Esophagus muscularis mucosa (tissue), 4 donors: ENCODE measurements around the gene TBC1D14.

GRCh38 chr4:6692800-6693183 is 886 bp upstream of the S100P start:
- PRO-cap = no peak
- RAMPAGE, long total RNA, 4 experiments = no peak in any of the 4 experiments

- PRO-cap = no peak
- RAMPAGE, long total RNA, 4 experiments = no peak in any of the 4 experiments
Measured at GRCh38 chr4:6749997-6750664, 32.4 kb upstream of the KIAA0232 start.

DNA sequence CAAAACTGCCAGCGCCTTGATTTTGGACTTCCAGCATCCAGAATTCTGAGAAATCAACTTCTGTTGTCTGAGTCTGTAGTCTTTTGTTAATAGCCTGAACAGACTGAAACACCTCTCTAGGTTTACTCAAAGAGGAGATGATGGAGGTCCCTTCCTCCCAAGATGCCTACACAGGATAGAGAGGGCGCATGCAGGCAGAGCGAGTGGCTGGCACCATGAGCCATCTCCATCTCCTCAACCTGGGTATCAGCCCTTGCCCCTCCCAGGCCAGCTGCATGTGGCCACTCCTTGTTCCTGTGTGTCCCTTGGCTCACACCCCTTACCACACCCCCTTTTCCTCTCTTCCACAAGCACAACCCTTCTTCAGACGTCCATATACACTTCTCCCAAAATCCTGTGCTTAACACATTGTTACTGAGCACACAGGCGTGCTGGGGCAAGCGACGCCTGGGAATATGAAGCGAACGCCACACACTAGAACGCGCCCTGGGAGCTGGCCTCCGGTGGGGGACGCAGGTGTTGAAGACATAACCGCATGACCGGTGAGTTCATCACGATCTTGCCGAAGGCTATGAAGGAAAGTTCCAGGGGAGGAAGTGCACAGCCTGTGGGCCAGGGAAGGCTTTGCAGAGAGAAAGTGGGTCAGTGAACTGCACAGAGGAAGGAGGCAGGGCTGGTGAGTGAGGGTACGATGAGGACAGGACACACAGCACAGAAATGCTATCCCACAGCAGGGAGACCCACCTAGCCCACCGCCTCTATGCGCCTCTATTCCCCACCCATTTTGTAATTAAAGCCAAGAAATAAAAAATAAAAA is 19.1 kb upstream of the KIAA0232 start:
- PRO-cap = no peak
- RAMPAGE, long total RNA, 4 experiments = no peak in any of the 4 experiments

- PRO-cap = no peak
- RAMPAGE, long total RNA, 4 experiments = no peak in any of the 4 experiments
Measured at GRCh38 chr4:6887792-6888430, 21.7 kb upstream of the TBC1D14 start.

DNA sequence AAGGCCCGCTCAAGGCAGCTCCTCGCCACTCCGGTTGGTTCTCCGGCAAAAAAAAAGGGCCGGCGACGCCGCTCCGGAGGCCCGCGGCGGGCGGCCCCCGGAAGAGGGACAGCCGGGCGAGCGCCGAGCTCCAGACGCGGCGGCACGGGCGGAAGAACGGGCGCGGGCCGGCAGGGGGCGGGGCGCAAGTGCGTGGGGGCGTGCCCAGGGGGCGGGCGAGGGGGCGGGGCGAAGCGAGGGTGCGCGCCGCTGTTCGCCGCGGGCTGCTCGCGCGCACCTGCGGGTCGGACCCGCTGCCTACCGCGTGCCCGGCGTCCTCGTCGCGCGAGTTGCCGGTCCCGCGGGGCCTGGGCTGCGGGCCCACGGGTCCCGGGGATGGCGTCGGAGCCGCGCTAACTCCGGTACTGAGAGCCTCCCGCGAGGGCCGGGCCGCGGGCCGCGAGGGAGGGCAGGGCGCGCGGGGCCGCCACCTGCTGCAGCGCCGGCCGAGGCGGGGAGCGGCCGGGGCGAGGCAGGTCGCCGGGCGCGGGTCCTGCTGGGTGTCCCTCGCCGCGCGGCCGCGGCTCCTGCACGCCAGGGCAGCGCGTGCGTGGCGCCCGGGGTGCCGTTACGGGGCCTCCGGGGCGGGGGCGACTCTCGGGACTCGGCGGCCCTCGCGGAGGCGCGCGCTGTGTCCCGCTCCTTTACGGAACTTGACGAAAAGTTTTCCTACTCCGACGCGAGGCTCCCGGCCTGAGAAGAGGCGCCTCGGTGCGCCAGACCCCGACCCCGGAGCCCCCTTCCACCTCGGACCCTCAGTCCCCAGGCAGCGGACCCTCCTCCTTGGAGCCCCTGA is at the start of gene TBC1D14:
TSS of gene TBC1D14 (plus strand) at position 276 of the 835 bp plus-strand sequence.
- PRO-cap = bidirectional peak, plus-strand start at position 276 of the sequence, minus-strand start at position 146 of the sequence; bidirectional peak, plus-strand start at position 711 of the sequence, minus-strand start at position 562 of the sequence
- RAMPAGE, long total RNA, 4 experiments = start-site peak on the plus strand in 4 of 4 experiments, centred at positions 273 to 303 of the sequence, 38 to 75 reads per replicate

DNA sequence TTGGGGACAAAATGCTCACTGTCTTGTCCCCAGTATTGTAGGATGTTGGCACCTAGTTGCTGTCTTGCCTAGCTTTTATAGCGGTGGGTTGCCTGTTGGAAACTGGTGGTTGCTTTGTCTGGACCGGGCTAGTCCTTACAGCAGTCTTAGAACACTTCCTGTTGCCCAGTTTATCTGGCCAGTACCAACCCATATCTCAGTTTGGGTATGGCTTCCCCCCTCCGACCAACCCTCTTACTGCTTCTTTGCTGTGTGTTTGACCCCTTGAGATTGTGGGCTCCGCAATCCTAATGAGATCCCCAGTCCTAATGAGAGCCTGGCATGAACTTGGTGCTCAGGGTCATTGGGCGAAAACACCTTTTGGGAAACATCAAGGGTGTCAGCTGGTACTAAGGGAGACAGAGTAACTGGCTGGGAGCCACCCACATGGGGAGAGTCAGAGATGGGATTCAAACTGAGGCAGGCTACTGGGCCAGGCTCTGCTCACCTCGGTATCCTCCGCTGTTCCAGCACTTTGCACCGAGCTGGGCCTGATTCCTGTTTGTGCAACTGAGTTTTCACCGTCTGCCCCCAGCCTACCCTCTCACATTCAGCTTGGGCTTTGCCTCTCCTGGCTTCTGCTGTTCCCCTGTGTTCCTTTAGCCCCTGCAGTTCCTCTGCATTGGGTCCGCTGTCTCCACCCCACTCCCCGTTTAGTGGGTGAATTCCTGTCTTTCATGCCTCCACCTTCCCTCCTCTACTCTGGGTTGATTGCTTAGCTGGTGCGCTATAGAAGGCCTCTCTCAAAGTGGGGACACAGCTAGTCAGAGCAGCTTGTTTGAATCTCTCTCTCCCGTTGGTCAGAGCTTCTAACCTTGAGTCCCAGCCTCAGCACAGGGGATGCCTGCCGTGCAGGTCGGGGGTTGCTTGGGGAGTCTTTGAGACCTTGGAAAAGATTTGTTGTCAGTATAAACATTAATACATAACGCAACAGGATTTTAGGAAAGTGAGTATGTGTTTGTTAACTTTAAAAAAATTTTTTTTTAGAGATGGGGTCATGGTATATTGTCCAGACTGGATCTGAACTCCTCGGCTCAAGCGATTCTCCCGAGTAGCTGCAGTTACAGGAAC is 1.7 kb downstream of the TBC1D14 start:
- PRO-cap = bidirectional peak, plus-strand start at position 433 of the sequence, minus-strand start at position 272 of the sequence
- RAMPAGE, long total RNA, 4 experiments = no peak in any of the 4 experiments

DNA sequence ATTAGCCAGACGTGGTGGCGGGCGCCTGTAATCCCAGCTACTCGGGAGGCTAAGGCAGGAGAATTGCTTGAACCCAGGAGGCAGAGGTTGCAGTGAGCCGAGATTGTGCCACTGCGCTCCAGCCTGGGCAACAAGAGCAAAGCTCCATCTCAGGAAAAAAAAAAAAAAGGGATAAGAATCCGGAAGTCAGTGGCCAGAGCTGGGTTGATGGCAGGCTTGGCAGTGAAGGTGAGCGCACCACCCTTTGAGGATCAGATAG is 6.3 kb downstream of the TBC1D14 start:
- PRO-cap = no peak
- RAMPAGE, long total RNA, 4 experiments = no peak in any of the 4 experiments

- PRO-cap = no peak
- RAMPAGE, long total RNA, 4 experiments = no peak in any of the 4 experiments
Measured at GRCh38 chr4:6947563-6948271, 38.1 kb downstream of the TBC1D14 start.

DNA sequence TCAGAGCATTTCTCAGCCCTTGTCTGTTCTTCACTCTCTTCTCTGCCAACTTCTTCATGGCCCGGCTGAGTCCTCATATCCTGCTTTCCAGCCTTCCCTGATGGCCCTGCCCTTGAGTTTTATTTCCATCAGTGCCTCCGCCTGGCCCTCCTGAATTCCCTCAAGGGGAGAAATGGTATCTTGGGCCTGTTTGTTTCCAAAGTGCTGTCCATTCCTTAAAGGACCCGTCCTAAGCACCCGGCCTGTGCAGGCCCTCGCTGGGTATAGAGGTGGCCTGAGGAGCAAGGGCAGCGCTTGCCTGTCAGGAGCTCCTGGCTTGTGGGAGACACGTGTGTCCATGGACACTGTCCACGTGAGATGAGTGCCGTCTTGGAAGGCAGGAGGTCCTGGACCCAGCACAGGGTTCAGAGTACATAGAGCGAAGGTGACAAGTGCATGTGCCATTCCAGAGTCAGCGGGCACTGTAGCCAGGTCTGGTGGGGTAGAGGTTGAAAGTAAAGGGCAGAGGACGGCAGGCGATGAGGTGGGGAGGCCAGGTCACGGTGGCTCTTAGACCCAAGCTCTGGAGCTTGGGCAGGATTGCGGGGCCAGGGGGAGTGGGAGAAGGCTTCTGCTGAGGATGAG is 28.1 kb downstream of the CCDC96 start:
- PRO-cap = no peak
- RAMPAGE, long total RNA, 4 experiments = no peak in any of the 4 experiments

DNA sequence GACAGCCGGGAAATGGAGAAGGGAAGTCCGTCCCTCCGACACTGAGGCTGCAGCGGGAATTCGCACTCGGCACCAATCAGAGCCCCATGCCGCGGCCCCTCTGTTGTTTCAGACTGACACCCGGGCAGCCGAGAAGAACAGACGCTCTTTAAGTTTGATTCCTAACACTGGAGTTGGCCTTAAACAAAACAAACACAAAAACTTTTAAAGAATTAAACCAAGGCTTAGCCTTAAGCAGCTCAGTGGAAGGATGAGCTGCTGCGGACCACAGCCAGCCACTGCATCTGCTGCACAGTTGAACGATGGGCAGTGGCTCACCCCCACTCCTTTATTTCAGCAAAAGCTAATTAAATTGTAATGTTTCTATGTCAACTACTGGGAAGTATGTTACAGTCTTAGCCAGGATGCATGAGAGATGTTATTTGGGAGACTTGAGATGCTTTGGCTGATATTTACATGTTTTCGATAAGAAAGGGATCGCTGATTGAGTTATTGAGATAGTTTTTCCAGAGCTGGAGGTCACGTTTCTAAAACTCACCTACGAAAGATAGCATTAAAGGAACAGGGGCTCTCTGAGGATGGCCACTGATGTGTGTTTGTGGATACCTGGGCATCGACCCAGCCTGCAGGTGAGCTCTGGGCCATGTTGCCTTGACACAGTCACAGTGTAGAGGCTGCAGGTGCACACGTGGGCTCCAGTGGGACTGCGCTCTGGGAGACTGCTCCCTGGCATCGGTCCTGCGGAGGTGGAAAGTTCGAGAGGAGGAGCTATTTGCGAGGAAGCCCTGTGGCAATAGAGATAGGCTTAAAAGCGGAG is 12.2 kb downstream of the CCDC96 start:
- PRO-cap = no peak
- RAMPAGE, long total RNA, 4 experiments = no peak in any of the 4 experiments

GRCh38 chr4:7045892-7046256 is 2.7 kb downstream of the TADA2B start:
- PRO-cap = no peak
- RAMPAGE, long total RNA, 4 experiments = no peak in any of the 4 experiments

- PRO-cap = no peak
- RAMPAGE, long total RNA, 4 experiments = no peak in any of the 4 experiments
Measured at GRCh38 chr4:7095810-7096338, 28.0 kb upstream of the GRPEL1 start.

- PRO-cap = no peak
- RAMPAGE, long total RNA, 4 experiments = no peak in any of the 4 experiments
Measured at GRCh38 chr4:7132386-7132834, 59.9 kb upstream of the SORCS2 start.

GRCh38 chr4:7291293-7291848 is 99.0 kb downstream of the SORCS2 start:
- PRO-cap = no peak
- RAMPAGE, long total RNA, 4 experiments = no peak in any of the 4 experiments

- PRO-cap = no peak
- RAMPAGE, long total RNA, 4 experiments = no peak in any of the 4 experiments
Measured at GRCh38 chr4:7564112-7564731, 129.5 kb upstream of the PSAPL1 start.

DNA sequence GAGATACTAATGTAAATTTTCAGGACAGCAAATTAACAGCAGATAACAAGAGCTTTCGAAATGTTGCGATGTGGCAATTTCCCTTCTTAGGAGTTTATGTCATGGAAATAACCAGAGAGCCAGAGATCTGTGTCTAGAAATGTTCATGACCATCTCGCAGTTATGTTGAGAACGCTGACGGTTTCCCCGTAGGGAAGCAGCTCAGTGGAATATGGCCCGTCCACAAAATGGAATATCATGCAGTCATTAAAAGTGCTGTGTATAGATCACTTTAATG is 238.4 kb upstream of the PSAPL1 start:
- PRO-cap = no peak
- RAMPAGE, long total RNA, 4 experiments = no peak in any of the 4 experiments

- PRO-cap = no peak
- RAMPAGE, long total RNA, 4 experiments = no peak in any of the 4 experiments
Measured at GRCh38 chr4:7774539-7775250, 165.0 kb downstream of the AFAP1 start.

- PRO-cap = no peak
- RAMPAGE, long total RNA, 4 experiments = no peak in any of the 4 experiments
Measured at GRCh38 chr4:7783619-7784046, 156.0 kb downstream of the AFAP1 start.

GRCh38 chr4:7805191-7805957 is 134.3 kb downstream of the AFAP1 start:
- PRO-cap = no peak
- RAMPAGE, long total RNA, 4 experiments = no peak in any of the 4 experiments

DNA sequence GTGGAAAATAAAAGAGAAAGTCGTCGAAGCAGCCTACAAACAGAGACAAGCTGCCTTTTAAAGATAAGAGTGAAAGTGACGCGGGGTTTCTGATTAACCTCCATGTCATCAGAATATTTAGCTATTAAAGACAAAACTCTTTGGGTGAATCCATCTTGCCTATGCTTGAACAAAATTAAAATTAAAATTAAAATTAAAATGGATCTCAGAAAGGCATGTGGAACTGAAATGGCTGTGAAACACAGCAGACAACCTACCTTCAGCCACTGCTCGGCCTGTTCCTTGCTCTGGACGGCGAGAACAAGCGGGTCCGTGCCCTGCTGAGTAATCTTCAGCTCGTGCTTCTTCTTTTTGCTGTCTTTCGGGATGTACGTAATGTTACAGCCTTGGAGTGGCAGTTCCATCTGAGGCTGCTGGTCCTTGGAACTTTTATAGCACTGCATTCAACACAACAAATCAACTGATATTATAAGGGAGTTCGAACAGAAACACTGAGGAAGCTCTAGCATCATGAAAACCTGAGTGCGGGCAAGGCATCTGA is 101.3 kb downstream of the AFAP1 start:
- PRO-cap = no peak
- RAMPAGE, long total RNA, 4 experiments = no peak in any of the 4 experiments